Skeletal muscle cell (primary cell): Measurements from ENCODE around the genes DEPDC7 and FBXO3.

DNA sequence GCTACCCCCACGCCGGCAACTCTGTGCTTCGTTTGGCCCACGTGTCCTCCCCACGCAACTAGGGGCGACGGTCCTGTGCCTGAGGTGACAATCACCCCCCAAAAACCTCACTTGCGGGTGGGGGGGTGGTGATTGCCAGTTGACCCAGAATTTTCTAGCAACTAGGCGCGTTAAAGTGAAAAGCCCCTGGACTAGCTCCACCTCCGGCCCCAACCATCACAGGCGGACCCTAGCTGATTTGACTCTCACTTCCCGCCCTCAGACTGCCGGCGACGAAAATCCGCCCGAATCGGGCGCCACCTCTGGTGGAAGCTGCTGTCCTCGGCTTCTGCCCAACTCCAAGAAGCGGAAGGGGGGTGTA is 12.6 kb downstream of the PAX6 start:
- RRBS = 4% methylated on average over 4 of the region's 22 CpGs

GRCh38 chr11:31811567-31812218 is 571 bp upstream of the PAX6 start:
- RRBS = 14% methylated on average over 3 of the region's 41 CpGs

DNA sequence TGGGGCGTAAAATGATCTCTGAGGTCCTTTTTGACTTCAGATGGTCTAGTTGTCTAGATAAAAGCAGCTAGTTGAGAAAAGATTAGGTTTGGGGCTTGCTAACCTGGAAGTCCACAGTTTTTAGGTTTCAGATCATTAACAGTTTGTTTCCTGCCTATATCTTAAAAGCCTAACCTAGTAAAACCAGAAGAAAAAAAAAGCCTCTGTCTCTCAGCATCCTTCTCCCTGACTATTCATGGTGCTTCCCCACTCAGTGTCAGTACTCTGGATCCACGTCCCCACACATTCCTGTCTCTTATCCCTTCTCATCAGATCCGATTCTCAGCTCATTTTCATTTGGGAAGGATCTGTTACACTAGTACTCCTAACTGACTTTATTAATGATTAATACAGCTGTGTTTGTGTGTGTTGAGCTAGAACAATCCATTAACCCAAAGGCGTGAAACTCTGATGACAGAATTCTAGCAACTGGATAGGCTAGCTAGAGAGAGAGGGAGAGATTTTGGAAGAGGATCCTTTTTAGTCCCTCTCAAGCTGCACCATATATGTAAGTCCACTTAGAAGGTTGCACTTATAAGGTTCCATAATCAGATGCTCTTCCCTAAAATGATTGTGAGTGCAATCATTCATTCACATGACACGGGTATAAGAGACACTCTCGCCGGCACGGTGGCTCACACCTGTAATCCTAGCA is 1.5 kb downstream of the PRRG4 start:
- RRBS = no CpG with 5 or more reads among the region's 8 CpGs

DNA sequence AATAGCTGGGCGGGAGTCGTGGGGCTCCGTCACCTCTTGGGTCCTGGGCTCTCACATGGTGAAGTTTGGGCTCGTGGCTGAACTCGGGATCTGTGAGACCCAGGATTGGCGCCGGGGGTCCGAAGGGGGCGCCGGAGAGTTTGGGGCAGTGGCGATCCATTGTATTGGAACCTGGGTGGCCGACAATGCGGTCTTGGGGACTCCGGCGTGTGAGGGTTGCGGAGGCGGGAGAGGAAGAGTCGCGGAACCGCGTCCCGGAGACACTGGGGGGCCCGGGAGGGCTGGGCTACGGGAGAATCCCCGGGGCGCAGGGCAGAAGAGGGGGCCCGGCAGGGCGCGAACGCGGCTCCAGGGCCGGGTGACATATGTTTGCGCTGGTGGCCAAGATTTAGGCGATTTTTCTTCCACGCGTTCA is 954 bp downstream of the QSER1 start:
- RRBS = 1% methylated on average over 13 of the region's 36 CpGs

DNA sequence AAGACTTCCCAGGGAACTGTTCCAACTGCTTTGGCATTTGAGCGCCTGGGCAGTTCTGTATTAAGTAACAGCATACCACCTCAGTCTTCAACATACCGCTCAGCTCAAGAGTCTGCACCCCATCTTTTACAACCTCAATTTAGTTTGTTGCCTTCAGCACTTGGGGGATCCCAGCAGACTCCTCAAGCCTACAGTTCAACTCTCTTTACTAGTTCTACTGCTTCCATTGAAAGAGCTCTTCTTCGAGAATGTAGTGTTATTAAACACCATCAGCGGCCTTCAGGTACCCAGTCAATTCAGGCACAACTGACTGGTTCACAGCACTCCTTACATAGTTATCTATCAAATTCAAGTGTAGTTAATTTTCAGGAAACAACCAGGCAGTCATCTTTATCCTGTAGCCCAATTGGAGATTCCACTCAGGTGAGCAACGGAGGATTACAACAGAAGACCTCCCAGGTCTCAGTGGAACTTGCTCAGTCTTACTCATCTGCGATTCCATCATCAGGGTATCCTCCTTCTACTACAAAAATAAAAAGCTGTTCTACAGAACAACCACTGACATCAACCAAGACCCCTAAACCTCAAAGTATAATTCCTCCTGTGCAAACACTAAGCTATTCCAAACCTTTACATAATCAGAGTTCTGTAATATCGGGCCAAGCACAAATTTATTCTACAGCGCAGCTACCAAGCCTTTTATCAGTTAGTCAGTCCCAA is 39.5 kb downstream of the QSER1 start:
- RRBS = no CpG with 5 or more reads among the region's 8 CpGs

DNA sequence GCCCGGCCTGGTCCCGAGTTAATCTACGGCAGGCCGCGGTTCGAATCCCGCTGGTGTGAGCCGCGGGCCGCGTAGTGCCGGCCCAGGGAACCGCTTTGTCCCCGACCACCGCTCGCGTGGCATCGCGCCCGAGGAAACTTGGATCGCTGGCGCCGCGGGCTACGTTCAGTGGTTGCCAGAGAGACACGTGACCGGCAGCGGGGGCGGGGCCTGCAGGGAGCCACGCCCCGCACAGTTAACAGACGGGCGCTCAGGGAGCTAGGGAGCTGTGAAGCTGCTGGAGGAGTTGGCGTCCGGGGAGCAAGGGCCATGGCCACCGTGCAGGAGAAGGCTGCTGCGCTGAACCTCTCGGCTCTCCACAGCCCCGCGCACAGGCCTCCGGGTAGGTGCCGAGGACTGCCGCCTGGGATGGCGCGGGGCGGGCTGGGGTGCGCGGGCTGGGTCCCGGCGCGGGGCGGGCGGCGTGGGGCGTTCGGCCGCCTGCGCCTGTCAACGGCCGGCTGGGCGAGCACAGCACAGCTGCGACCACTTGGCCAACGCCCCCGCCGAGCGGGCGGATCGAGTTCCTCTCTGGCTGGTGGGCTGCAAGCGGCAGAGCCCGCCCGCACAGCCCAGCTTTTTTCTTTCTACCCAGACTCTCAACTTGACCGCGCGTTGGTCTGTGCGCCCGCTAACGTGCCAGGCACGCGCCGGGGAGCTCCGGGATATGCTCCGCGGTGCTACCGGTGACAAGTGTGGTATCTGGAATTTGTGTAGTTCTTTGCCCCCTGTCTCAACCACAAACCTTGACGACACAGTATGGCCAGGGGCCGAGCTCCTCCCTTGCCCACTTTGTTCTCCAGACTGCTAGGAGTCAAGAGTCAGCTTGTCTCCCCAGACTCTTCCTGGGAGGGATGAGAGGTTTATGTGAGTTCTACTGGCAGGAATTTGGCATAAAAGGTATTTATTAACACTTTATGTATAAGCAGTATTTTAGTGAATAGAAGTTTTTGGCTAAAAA is at the start of gene DEPDC7:
Gene DEPDC7, plus strand, starts transcription at position 232 of the 1,000 bp plus-strand sequence.
- RRBS = 2% methylated on average over 36 of the region's 86 CpGs

DNA sequence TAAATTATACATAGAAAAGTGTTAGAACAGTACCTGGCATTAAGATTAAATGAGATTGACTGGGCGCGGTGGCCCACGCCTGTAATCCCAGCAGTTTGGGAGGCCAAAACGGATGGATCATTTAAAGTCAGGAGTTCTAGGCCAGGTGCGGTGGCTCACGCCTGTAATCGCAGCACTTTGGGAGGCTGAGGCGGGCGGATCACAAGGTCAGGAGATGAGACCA is 764 bp upstream of the CSTF3 start:
- RRBS = no CpG with 5 or more reads among the region's 9 CpGs

DNA sequence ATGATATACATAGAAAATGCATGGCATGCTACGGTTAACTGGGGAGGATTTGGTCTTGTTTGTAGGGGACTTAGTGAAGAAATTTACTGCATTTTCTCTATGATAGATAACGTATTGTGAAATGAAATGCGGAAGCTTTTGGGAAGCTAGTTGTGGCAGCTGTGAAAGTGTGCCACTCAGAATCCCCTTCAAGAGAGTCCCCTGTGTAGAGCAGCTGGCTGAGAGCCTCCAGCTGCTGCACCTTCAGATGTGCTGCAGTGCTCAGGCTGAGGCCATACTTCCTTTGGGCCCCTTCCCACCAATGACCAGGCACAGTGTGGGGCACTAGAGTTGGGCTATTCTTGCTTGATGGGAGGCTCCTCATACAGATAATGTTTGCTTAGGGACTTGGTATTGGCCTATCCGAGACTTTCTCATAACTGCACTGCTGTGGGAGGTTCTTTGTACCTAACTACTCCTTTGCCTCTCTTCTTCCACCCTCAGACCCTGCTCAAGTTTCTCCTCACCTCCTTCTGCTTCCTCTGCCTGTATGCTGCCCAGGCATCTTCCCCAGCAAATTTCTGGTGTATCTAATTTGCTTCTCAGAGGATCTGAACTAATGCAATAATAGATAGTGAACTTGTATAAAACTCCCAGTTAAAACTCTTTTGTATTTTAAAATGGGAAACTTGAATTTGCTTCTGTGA is 51.4 kb upstream of the KIAA1549L start:
- RRBS = no CpG with 5 or more reads among the region's 4 CpGs

DNA sequence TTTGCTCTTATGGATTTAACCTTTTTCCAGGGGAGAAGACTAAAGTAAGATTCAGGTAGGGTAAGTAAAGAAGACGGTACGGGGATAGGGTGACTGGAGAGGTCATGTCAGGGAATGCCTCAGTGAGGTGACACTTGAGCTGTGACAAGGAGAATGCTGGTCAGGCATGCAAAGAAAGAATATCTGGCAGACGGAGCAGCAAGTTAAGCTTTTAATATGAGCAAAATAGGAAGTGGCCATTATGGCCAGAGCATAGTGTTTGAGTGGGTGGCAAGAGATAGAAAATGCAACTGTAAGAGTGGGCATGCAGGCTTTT is 17.5 kb upstream of the KIAA1549L start:
- RRBS = no CpG with 5 or more reads among the region's 3 CpGs

DNA sequence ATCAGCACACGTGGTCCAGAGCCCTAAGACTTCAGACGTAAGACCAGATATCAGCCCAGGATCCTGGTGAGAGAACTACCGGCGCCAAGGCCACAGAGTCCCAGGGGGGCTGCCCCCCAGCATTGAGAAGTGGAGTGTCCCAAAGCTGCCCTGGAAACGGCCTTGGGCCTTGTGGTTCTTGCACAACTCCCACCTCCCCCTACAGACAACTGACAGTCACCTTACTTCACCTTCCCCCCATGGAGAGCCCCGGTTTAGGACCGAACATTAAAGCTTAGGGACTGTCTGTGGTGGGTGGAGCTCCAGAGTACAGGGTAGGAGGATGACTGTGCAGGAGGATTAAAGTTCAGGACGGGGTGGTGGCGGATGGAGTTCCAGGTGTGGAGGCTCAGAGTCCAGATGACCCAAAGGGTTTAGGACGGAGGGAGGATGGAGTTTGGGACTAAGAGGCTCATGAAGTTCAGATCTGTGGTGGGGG is 995 bp downstream of the C11orf91 start:
- RRBS = no CpG with 5 or more reads among the region's 10 CpGs

DNA sequence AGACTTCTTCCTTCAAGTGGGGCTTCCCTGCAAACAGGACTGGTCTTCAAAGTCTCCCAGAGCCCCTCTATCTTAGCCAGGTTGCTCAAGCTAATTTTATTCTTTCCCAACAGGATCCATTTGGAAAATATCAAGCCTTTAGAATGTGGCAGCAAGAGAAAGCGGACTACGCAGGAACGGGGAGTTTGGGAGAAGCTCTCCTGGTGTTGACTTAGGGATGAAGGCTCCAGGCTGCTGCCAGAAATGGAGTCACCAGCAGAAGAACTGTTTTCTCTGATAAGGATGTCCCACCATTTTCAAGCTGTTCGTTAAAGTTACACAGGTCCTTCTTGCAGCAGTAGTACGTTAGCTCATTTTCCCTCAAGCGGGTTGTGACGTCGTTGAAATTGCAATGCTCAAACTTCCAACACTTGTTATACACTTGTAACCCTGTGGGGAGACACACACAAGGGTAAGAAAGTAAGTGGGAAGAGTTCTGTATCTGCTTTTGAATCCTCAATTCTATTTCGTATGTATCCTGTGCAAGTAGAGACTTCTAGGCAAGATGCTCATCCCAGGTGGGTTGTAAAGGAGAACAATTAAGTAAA is 9.4 kb upstream of the C11orf91 start:
- RRBS = no CpG with 5 or more reads among the region's 9 CpGs

DNA sequence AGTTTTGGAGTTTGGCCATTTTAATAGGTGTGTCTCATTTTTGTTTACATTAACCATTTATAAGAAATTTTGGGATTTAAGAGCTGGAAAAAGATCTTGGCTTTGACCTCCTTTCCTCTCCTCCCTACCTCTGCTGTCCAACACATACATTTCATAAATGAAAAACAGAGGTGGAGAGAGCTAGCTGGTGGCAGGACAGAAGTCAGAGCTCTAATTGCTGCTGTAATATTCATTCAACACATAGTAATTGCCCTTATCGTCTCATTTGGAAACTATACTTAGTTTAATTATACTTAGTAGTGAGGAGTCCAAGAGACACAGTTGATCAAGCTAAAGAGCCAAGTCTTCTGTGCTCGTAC is 15.0 kb upstream of the C11orf91 start:
- RRBS = no CpG with 5 or more reads among the region's 2 CpGs

DNA sequence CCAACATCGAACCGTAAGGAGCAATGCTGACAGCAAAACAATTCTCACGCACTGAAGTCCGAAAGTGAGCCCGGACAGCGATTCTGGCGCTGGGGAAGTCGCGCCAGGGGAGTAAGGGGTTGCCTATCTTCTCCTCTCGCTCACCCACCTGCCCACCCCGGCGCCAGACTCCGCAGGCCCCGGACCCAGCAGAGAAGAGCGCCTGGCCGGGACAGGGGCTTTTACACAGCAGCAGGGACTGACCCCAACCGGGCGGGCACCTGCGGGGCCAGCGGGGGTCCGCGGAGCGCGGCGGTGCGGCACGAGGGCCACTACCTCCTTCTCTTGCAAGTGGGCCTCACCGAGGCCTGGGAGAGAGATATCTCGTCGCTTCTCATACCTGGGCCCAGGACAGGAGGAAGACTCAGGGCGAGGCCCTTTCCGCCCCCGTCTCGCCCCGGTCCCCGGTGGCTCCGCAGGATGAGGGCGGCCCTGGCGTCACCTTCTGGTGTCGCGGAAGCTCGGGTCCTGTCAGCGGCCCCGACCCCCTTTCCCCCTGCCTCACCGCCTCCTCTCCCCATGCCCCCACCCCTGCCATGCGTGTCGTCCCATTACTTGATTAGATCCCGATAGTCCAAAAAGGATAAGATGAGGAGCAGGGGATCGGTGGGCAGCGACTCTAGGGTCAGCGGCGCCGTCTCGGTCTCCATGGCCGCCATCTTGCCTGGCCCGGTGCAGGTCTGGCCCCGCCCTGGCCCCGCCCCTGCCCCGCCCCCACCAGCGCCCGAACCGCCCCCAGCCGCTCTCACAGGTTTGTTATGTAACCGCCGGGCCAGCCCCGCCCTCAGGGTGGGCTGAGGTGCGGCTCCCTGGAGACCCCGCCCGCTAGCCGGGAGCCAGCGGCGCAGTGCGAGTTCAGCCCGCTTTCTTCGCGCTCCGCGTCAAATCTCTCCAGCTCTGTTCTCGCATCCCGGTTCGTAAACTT is at the start of gene FBXO3:
Gene FBXO3, minus strand, starts transcription at position 721 of the 964 bp plus-strand sequence.
- RRBS = under 1% methylated on average over 23 of the region's 81 CpGs

- RRBS = no CpG with 5 or more reads among the region's 5 CpGs
Observed at GRCh38 chr11:33921195-33921634, 29.3 kb upstream of the LMO2 start.

DNA sequence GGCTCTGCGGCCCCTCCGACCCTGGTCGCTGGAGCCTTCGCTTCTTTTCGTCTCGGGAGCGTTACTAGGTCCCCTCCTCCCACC is 989 bp downstream of the CAPRIN1 start:
- RRBS = no CpG with 5 or more reads among the region's 7 CpGs

DNA sequence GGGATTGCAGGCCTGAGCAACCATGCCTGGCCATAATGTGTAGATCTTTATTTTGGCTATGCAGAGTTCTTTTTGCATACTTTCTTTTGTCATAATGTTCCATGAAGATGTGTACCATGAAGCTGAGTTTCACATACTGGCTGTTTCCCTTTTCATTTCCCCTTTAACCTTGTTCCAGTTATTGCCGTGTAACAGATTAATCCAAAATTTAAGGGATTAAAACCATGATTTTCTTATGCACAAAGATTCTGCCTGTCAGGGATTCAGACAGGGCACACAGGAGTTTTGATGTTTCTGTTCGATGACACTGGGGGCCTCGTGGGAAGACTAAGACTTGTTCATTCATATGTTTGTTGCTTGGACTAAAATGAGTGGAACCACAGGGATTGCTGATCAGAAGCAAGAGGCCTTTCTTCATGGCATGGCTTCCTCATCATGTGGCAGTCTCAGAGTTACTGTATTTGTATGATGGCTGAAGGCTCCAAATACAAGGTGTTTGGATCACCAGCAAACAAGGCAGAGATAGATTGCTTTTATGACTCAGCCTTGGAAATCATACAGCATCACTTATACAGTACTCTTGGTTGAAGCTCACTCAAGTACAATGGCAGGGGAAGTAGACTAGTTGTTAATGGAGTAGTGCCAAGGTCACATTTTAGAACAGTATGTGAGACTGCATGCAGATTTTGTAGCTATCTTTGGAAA is 16.4 kb downstream of the CAPRIN1 start:
- RRBS = no CpG with 5 or more reads among the region's 3 CpGs

- RRBS = no CpG with 5 or more reads among the region's 9 CpGs
Observed at GRCh38 chr11:34099461-34100622, 5.6 kb upstream of the NAT10 start.

- RRBS = no CpG with 5 or more reads among the region's 7 CpGs
Observed at GRCh38 chr11:34141539-34142099, 36.2 kb downstream of the NAT10 start.

- RRBS = no CpG with 5 or more reads among the region's 6 CpGs
Observed at GRCh38 chr11:34180843-34181236, 75.4 kb downstream of the NAT10 start.

DNA sequence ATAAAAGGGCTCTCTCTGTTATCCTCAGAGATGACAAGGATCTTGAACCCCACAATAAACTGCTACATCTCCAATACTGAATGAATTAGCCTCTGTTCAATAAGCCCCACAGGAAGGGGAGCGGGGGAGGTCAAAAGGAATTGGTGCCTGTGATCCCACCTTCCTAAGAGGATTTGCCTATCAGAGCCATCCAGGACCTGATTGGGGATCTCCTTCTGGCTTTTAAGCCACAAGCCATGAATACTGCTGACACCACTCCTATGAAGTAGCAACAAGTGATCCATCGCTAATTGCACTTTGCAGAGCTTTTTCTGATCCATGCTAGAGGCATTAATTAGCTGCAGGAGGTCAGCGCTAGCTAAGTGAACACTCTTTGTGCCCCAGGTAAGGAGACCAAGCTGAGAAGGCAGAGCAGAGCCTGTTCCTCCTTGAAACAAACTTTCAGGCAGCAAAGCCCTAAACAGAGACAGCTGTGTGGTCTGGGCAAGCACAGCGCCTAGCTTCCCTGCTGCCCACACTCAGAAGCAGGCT is 122.3 kb downstream of the ABTB2 start:
- RRBS = no CpG with 5 or more reads among the region's 4 CpGs